Zone of skin (tissue), 1 donor: ENCODE results near the genes NME8, AMPH and YAE1.

- RRBS = no CpG with 5 or more reads among the region's 4 CpGs
Measured at GRCh38 chr7:36994534-36995294, 270.4 kb upstream of the AOAH start.

DNA sequence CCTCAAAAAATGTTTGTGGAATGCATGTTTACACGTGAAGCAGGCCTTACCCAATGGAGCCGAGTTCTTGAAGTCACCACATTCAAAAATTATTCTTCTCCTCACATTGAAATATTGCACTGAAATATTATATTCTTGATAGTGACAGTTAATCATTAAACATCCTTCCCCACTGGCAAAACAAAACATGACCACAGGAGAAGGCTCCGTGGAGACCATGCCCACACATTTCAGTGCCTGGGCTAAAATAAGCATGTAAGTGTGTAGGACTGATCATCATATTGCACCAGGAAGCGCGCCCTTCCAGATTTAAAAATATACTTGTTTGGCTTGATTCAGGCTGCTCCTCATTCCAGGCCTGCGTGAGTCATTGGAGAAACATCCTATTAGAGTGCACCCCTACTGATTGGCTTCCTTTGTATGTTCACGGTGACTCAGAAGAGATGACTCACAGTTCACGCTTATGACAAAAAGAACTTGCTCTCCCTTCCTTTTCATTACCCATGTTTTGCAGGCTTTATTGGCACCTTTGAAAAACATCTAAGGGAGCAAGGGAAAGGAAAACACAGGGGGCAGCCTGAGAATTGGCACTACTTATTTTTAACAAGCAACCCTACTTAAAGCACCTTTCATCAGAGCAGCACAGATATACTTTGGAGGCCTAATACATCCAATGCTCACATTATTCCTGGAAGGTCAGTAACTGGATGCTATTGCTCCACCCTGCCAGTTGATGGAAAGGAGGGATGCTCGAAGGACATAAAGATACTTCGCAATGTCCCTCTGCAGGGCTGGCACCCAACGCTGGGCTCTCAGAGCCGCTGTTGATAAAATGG is 307.6 kb upstream of the AOAH start:
- RRBS = no CpG with 5 or more reads among the region's 12 CpGs

DNA sequence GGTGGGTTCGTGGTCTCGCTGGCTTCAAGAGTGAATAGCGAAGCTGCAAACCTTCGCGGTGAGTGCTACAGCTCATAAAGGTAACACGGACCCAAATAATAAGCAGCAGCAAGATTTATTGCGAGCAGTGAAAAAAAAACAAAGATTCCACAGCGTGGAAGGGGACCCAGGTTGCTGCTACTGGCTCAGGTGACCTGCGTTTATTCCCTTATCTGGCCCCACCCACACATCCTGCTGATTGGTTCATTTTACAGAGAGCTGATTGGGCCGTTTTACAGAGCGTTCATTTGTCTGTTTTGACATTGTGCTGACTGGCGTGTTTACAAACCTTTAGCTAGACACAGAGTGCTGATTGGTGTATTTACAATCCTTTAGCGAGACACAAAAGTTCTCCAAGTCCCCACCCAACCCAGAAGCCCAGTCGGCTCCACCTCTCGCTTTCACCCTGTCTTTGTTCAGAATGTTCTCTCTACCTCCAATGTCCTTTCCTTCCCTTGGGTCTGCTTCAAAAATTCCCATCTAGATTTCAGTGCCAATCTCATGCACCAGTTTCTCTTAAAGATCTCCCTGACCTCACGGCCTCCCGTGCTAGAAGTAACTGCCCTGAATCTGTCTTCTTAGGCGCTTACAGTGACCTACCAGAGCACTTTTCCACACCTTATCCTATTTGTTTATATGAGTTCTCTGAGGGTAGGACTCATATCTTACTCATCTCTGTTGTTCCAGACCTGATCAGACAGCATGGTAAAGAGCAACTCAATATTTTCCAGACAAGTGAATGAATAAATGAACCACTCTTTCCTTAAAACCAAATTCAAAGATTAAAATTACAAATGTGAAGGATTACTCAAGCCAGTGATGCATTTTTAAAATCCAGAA is 95.0 kb downstream of the ELMO1 start:
- RRBS = no CpG with 5 or more reads among the region's 18 CpGs

DNA sequence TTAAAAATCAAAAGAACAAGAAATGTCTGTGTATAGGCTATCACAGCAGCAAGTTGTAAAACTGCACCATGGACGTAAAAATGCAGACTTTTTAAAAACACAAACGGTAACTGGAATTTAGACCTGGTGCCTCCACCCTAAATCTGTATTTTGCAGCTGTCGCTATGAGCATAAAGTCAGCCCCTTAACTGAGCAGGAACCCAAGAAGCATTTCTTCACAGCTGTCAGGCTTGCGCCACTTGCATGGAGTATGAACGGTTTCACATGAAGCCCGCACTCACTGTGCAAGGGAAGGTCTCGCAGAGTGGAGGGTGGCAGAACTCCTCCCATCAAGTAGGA is 58.6 kb downstream of the ELMO1 start:
- RRBS = no CpG with 5 or more reads among the region's 7 CpGs

DNA sequence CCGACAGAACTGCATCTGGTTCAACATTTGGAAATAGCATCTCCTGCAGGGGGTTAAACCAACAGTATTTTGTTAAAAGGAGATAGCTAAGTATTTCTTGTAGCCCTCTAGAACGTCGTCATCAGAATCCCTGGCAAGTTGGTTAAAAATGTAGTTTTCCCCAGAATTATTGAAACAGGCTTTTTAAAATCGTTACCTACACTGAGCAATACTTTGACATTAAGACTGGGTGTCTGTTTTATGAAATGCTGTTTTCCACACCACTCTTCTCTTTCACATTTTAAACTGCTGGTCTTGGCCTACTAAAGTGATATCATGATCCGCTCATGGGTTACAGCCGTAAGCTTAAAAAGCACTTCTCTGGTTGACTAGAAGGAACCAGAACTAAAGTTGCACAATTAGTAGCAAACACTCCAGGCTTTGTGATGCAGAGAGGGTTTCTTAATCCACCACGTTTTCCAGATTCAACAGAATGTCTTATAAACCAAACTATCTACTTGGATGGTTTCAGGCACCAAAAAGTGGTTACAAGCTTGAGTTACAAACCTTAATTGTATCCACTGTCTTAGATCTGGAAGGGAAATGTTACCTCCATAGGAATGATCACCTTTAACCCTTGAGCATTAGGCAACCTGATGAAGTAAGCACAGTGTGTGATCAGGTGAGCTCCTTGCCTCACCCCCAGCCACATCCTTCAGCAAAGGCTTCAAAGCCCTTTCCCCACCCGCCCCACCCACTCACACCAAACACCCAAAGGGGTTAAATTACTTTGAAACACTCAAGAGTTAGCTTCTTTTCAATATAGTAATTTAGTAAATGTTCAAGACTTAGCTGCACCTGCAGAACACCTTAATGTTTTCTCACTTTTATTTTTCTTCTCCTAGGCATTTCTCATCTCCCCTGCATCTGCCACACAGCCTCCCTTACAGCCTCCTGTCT is 3.5 kb downstream of the ELMO1 start:
- RRBS = no CpG with 5 or more reads among the region's 8 CpGs

- RRBS = no CpG with 5 or more reads among the region's 13 CpGs
Measured at GRCh38 chr7:37833473-37833800, 15.0 kb upstream of the NME8 start.

DNA sequence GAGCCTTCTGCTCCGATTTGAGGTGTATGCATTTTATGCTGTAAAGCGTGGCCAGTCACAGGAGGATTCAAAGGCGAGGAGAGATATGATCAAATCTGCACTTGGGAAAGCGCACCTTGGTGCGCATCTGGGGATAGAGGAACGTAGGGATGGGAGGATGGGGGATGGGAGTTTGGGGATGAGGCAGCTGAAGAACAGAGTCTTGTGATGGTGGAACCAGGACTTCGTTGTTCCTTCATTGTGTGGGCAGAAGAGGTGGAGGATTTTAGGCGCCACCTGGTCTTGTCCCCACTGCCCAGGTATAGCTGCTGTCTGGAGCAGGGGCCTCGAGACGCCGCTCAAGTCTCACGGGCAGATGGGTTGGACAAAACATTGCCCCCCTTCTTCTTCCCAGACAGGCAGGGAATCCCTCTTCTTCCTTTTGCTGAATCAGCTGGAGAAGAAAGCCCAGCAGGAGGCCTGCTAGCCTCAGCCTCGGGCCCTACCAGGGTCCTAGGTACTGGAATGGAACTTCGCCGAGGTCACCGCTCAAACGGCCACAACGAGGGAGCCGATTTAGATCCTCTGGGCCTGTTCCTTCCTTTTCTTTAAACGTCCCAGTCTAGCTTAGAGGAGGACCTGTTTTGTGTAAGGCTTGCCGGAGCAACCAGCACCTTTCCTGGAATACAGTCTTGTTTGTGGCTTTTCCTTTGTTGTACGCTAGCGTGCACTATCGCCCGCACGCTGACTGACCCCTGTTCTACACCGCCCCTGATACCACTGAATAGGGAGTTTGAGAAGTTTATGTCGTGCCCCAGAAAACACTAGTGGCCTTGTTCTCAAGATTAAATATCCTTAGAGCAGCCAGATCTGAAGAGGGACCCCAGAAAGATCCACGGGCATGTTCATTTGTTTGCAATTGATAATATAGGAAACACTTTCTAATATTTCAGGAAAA is at the start of gene NME8:
TSS of gene NME8 (plus strand) at position 168 of the 937 bp plus-strand sequence.
- RRBS = no CpG with 5 or more reads among the region's 29 CpGs

DNA sequence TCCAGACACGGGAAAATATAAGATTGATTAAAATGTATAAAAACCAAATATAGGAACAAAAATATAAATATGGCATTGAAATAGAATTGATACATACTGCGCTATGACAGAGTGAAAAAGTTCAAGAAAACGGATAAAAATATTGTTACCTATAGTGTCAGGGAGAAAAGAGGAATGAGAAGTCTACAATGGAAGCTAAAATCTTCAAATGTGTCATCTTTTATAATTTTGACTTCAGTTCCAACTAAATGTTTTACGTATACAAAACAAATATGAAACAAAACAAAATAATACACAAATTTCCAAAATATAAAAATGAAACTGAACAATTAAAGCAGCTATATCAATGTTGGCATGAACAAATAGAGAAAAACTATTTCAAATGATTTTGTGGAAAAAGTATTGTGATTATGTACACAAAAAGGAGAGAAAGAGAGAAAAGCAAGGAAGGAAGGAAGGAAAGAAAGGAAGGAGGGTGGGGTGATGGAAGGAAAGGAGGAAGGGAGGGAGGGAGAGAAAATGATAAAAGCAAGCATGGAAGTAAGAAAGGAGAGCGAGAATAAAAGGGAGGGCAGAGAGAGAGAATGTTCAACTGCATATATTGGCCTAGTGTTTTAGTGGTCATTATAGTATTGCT is 188.6 kb downstream of the STARD3NL start:
- RRBS = no CpG with 5 or more reads among the region's 5 CpGs

- RRBS = 3% methylated on average over 42 of the region's 106 CpGs
Measured at GRCh38 chr7:38630708-38631868, at the start of gene AMPH. AMPH (minus strand) TSS chr7:38631373.

DNA sequence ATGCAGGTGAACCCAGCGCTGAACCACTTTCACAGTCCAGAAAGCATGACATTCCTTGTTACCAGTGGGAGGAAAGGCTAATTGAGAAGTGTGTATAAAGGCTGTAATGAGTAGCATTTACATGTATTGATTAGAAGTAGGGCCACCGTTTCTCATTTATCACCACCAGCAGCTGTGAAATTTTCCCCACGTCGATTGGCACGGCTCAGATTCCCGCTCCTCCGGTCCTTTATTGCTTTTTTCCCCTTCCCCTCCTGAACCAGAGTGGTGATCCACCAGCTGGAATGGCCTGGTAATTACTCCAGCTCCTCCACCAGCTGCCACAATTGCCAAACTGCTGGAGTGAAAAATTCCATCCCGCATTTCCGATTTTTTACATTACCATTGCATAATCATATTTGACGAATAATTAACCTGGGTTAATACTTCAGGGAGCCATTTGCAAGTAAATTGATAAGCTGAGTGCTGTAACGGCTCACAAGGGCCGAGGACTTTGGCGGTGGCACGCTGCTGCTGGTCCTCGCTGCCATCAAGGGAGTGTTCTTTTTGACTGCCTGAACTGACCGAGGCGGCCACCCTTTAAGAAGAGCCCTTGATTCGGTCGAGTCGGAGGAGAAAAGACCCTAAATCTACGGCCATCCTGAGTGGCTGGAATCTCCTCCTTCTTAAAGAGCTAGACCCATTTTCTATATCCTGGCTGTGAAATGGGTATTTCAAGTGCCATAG is 153.4 kb downstream of the POU6F2 start:
- RRBS = no CpG with 5 or more reads among the region's 21 CpGs

DNA sequence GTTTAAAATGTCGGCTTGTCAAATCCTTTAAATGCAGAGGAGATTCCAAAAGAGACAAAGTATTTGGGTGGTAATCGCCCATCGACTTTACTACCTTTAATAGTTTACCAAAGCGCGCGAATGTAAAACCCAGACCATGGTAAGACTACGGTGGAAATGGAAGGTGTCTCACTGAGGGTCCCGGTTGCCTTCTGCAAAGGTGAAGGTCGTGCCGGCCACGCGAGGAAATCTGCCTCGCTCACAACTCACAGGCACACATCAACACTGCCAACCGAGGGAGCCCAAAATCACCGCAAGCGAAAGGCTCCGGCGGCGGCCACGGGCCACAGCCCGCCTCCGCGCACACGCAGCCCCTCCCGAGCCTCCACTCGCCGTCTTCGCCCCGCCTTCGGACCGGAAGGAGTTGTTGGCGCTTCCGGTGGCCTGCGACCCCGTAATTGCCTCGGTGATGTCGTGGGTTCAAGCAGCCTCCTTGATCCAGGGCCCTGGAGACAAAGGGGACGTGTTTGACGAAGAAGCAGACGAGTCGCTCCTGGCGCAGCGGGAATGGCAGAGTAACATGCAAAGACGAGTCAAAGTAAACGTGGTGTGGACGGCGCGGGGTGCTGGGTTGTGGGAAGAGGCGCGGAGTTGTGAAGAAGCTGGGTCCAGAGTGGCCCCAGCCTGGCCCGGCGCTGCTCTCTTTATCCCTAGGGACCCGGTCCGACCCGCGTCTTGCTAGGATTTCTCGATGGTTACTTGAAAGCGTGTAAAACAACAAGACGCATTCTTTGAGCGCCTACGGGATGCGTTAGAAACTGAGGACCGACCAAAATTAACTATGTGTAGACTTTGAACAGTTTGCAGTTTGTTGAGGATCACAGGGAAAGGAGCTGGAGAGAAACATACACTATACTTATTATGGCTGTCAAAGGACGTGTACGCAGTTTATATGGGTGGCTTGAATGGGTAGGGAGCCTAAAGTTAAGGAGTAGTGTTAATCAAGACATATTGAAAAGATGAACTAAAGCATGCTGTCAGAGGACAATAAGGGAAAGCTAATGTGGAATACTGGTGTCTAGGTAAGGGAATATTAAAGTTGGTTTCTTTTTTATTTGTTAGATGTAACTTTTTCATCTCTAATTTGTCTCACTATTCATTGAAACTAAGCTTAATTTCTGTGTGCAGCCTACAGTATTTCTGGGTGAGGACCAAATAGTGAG is at the start of gene YAE1:
TSS of gene YAE1 (plus strand) at position 434 of the 1,202 bp plus-strand sequence.
- RRBS = under 1% methylated on average over 19 of the region's 65 CpGs

GRCh38 chr7:39609030-39610309 is 13.9 kb upstream of the RALA start:
- RRBS = 9% methylated on average over 11 of the region's 43 CpGs

GRCh38 chr7:39633697-39634780 is 10.7 kb downstream of the RALA start:
- RRBS = no CpG with 5 or more reads among the region's 3 CpGs

DNA sequence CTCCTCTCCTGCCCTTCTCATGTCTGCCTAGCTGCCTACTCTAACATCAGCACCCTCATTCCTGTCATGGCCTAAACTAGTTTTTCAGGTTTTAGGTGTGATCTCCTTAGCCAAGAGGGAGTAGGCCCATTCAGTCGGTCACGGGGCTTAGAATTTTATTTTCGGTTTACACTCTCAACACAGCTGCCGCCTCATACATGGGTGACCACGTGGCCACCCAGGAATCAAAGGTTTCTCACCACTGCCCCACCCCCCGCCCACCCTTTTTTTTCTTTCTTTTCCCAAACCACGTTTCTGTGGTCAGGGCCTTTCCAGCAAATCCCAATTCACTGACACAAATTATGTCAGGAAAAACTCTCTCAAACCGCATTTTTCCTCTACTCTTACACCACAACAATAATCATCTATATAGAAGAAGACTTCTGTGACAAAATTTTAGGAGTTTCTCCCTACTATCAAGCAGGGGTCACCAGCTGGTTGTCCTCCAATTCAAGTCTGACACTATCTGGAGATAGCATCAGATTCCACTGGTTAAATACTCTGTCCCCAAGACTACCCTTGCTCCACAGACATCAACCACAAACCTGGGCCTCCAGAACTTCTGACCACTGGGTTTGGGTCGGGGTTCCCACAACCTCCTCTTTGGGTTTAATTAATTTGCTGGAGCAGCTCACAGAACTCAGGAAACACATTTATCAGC is 97.4 kb downstream of the RALA start:
- RRBS = no CpG with 5 or more reads among the region's 9 CpGs

DNA sequence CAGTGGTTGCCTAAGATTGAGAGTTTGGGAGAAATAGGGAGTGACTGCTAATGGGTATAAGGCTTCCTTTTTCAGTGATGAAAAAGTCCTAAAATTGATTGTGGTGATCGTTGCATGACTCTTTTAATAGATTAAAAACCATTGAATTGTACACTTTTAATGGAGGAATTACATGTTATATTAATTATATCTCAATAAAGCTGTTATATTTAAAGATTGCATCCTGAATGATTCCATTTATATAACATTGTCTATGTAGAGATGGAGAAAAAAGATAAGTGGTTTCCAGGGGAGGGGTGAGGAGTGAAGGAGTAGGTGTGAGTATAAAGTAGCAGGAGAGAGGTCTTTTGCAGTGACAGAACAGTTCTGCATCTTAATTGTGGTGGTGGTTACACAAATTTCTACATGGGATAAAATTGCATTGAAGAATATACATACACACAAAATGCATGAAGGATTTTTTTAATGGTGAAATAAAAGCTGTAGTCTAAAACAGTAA is 102.3 kb downstream of the RALA start:
- RRBS = no CpG with 5 or more reads among the region's 1 CpG

DNA sequence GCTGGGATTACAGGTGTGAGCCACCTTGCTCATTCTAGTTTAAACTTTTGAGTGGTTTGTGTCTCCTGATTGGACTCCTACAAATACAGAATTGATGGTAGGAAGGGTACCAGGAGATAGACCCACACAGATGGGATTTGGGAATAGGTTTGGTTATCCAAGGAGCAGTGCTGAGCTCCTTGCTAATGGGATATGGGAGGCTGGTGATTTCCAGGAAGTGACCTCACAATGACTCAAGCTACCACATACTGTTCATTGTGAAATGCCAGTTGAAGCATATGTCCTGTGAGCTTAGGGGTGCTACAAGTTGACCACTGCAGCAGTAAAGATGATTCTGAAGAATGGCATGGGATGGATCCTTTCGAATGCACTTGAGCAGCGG is 158.1 kb downstream of the RALA start:
- RRBS = no CpG with 5 or more reads among the region's 2 CpGs

DNA sequence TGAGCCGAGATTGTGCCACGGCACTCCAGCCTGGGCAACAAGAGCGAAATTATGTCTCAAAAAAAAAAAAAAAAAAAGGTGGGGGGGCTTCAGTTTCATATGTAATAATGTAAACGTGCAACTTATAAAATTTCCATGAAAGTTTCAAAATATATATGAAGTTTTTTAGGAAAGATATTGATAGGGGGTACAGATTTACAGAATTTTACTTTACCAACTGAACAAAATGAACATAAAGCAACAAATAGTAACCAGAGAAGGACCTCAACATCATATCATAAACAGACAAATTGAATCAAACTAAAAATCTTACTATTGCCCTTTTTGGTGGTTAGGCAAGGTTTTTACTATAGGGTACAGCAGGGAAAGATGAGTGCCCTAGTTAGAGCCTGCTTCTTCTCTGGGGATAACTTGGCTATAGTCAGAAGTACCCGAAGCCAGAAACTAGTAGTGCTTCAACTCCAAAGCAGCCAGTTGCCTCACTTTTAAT is 70.2 kb downstream of the MPLKIP start:
- RRBS = no CpG with 5 or more reads among the region's 5 CpGs

DNA sequence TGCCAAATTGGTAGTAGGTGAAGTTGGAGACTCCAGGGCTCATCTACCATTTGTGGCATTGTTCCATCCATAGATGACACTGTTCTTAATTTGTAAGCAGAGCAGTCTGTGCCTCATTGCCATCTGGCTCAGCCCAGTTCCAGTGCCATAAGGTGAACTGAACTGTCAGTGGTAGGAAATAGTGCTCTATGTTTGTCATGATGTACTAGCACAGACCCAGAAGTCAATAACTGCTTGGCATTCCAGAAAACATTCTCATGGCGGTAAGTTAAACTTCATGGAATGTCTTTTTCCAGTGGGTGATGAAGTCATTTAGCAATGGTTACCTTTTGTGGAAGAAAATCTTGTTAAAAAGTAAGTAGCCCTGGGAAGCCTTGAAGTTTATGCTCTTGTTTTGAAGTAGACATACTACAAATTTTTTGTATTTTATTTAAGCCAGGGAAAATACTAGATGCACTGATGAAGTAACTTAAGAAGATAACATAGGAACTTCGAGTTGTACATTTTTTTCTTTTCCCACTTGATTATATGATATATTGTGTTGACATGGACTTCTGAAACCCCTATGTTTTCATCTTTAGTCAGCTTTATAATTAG is 302.8 kb downstream of the SUGCT start:
- RRBS = no CpG with 5 or more reads among the region's 2 CpGs

GRCh38 chr7:41459614-41460366 is 243.1 kb downstream of the INHBA start:
- RRBS = no CpG with 5 or more reads among the region's 8 CpGs